ENCODE measurements around the gene TMEM165.

GRCh38 chr4:55069065-55069669, 56.2 kb downstream of the KDR start:
- PRO-cap, 3 experiments: no peak in any of the 3 experiments
- RRBS: no CpG with 5 or more reads among the region's 6 CpGs

- PRO-cap, 3 experiments: no peak in any of the 3 experiments
- RRBS: no CpG with 5 or more reads among the region's 5 CpGs
Measured at GRCh38 chr4:55118556-55118839, 6.9 kb downstream of the KDR start.

DNA sequence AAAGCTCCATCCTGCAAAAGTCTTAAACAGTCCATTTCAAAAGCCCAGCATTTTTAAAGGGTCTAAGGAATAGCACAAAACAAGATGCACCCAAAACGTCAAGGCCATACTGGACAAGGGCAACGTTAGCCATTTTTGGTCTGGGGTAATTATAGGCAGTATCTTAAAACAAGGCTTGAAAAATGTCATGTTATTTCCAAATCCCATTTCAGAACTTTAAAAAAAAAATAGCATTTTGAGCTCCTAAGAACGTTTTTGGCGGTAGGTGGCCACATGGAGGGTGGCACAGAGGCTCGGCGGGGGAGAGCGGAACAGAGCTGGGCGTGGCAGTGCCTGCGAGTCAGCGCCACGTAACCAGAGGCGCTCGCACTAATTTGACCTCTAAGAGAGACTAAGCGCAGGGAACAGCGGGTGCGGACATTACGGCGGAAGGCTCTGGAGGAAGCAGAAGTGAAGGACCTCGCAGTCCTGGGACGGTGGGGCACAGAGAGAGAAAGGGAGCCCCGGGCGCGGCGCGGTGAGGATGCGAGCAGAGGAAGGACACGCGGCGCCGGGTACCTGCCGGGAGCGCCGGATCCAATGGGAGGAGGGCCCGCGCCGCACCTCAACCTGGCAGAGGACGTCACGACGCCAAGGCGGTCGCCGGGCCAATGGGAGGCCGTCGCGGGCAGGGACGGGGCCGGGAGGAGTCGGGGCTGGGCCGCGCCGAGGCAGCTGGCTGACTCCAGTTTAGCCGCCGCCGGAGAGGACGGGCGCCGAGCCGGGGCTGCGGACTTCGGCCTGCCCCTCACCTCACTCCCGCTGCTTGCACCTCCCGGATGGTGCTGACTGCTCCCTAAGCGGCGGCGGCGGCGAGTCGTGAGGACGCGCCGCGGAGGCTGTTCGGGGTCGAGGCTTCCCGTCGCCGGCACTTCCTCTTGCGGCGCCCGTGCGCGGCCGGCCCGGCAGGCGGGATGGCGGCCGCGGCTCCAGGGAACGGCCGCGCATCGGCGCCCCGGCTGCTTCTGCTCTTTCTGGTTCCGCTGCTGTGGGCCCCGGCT, at the start of gene TMEM165:
TSS of gene TMEM165 (plus strand) at position 721 of the 1,040 bp plus-strand sequence.
- PRO-cap, 3 experiments: peak in 3 of 3 experiments; most common plus-strand start position 423 of the sequence (in 2); most common minus-strand start position 581 of the sequence (in 3)
- RRBS: 2% methylated on average over 50 of the region's 96 CpGs

GRCh38 chr4:55397553-55398422, 2.0 kb downstream of the TMEM165 start:
- PRO-cap, 3 experiments: peak in 2 of 3 experiments; most common plus-strand start chr4:55398310 (in 1); most common minus-strand start chr4:55398136 (in 2)
- RRBS: no CpG with 5 or more reads among the region's 16 CpGs

GRCh38 chr4:55417691-55418101, 21.9 kb downstream of the TMEM165 start:
- PRO-cap, 3 experiments: no peak in any of the 3 experiments
- RRBS: no CpG with 5 or more reads among the region's 5 CpGs

- PRO-cap, 3 experiments: no peak in any of the 3 experiments
- RRBS: no CpG with 5 or more reads among the region's 9 CpGs
Measured at GRCh38 chr4:55431085-55432200, 35.7 kb downstream of the TMEM165 start.

DNA sequence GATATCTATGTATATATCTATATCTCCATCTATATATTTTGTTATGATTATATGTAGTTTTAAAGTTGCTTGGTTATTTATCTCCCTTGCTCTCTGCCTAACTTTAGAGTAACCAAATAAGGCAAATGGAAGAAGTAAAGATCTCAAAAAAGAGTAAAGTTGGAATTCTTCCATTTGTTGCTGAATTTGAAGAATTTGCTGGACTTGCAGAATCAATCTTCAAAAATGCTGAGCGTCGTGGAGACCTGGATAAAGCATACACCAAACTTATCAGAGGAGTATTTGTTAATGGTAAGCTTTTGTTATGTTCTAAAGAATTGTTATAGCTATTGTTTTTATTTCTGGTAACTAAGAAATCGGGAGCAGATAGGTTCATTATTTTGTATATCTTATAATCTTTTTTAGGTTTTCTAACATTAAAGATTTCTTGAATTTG, 43.2 kb downstream of the EXOC1 start:
- PRO-cap, 3 experiments: no peak in any of the 3 experiments
- RRBS: no CpG with 5 or more reads among the region's 3 CpGs

DNA sequence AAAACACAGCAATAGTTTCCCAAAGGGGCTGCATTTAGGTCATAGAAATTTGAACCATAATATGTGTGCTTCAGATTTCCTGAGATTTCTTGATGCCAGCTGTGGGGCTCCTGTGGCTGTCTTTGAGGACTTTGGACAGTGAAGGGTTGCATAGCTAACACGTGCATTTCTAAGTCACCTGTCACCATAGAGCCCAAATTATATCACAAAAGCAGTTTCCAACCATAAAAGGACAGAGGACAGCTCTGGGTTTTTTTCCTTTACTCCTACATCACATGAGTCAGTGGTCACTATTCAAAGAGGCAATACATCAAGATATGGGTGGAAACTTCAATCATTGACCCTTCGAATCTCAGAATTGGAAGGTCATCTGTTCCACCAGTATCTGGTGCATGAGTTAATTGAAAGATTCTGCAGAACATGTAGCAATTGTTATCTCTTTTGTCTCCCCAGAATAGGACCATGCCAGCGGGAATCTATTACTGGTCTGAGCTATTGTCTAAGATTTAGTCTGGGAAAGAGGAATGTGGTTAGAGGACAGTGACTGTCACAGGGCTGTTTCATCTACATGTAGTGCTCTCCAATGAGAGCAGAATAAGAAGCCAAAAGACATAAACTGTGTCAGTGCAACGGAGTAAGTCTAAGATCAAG, 133.5 kb downstream of the AASDH start:
- PRO-cap, 3 experiments: no peak in any of the 3 experiments
- RRBS: no CpG with 5 or more reads among the region's 4 CpGs

GRCh38 chr4:56388088-56388542, 824 bp upstream of the AASDH start:
- PRO-cap, 3 experiments: no peak in any of the 3 experiments
- RRBS: no CpG with 5 or more reads among the region's 10 CpGs

- PRO-cap, 3 experiments: no peak in any of the 3 experiments
- RRBS: no CpG with 5 or more reads among the region's 10 CpGs
Measured at GRCh38 chr4:56462584-56463192, 4.7 kb upstream of the SRP72 start.

- PRO-cap, 3 experiments: no peak in any of the 3 experiments
- RRBS: no CpG with 5 or more reads among the region's 3 CpGs
Measured at GRCh38 chr4:56491246-56491739, 14.3 kb upstream of the ARL9 start.

DNA sequence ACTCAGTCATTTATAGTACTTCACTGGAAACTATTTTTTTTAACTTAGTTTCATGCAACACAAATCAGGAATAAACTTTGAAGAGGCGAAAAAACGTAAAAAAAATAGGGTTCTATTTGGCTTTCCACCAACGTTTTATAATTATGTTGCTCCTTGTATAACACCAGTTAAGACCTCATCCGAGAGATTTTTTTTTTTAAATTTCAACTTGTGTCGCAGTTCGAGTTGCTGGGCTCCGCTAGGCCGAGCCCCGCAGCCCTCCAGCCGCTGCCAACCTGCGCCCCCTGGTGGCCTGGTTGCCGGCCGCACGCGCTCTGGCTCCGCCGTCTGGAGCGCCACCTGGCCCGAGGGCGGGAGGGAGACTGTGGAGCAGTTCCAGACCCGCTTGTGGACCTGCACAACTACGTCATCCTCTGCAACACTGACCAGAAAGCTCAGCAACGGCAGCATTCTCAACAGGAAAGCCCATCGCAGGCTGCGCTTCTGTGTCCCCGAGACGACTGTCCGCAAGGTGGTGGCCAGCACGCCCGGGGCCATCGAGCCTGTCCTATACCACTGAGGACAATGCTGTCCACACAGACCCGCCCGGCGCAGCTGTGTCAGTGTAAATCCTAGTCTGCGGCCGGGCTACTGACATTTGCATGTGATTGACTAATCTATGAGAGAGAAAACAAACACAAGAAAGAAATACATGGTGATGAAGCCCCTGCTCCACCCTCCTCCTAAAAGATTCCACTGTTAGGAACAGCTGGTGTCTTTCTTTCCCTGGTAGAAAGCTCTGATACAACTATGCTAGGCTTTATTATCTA, 14.2 kb downstream of the THEGL start:
- PRO-cap, 3 experiments: no peak in any of the 3 experiments
- RRBS: 5% methylated on average over 4 of the region's 36 CpGs

GRCh38 chr4:56929851-56930817, 22.4 kb downstream of the REST start:
- PRO-cap, 3 experiments: no peak in any of the 3 experiments
- RRBS: no CpG with 5 or more reads among the region's 10 CpGs

DNA sequence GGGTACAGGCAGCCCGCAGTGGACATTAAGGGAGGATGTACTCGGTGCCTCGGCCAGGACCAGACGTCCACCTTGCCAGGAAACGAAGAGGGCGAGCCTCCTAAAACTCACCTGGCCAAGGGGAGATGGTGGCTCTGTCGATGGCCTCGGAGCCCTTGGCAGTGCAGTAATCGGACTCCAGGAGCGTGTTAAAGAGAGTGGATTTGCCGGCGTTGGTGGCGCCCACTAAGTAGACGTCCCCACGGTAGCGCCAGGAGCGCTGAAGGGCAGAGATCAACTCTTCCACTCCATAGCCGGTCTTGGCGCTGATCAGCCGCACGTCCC, 1.1 kb downstream of the NOA1 start:
- PRO-cap, 3 experiments: no peak in any of the 3 experiments
- RRBS: 4% methylated on average over 5 of the region's 21 CpGs

DNA sequence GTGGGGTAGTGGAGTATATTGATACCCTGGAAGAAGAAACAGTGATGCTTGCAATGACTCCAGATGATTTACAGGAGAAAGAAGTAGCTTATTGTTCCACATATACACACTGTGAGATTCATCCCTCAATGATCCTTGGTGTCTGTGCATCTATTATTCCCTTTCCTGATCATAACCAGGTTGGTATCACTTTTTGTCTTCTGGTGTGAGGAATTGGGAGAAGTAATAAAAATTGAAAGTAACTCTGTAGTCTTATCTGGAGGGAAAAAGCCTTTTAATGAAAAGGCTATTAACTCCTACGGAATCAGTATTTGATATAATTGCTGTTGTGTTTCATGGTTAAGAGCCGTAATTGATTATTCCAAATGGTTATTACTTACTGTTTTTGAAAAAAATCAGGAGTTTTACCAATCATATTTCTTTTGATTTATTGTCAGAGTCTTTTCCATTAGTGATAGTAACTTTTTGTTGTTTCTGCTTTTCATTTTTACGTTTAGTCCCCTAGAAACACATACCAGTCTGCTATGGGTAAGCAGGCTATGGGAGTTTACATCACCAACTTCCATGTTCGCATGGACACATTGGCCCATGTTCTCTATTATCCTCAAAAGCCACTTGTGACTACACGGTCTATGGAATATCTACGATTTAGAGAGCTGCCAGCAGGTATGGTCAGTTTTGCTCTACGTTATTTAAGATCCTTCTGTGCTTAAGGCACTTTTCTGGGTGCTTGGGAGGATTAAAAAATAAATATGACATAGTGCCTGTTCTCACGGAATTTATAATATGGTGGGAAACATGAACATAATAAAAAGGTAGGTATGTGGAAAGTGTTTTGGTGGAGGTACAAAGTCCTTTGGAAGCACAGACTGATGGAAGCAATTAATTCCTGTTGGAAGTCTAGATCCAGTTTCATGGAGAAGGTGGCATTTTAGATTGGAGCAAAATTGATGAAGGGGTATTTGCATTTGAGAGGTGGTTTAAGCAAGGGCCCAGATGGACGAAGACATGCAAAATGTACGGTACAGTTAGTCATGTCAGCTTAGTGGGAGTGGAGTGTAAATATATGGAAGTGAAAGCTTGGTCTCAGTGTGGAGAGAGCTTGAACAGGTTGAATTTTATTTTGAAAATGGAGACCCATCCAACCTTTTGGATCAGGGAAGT, 38.7 kb downstream of the POLR2B start:
- PRO-cap, 3 experiments: no peak in any of the 3 experiments
- RRBS: no CpG with 5 or more reads among the region's 10 CpGs

- PRO-cap, 3 experiments: no peak in any of the 3 experiments
- RRBS: no CpG with 5 or more reads among the region's 3 CpGs
Measured at GRCh38 chr4:57090027-57090565, 20.1 kb downstream of the IGFBP7 start.

DNA sequence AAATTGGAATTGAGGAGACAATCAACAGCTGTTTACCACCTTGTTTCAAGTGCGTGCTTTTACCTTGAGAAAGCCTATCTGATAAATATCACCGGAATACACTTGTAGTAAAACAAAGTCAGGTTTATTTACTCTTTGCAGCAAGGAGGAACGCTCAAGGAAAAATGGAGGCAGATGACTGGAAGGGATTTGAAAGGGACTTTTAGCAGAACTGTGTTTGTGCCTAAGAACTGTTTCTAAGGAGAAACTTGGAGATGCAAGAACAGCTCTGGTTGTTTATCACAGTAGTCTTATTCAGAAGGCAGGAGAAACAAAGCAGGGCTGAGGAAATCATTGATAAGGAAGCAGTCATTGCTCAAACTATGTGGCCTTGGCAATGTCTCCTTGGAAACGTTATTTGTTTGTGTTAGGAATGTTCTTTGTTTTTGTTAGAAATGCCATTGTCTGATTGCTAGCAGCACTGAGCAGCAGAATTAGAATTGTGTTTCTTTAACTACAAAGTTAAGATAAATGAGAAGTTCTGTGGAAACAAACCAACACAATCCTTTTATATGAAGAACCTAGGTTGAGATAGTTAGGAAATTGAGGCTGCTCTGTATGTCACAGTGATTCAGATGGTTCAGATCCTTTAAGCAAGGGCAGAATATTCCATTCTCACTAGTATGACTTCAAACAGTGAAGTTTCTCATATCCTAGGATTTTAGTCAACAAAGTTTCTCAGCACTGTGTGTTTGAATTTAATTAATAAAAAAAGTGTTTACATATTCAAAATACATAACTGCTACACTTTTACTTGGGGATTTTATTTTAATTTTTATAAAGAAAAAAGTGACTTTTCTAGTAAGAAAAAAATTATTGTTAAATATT, 1191.3 kb upstream of the IGFBP7 start:
- PRO-cap, 3 experiments: no peak in any of the 3 experiments
- RRBS: no CpG with 5 or more reads among the region's 4 CpGs

DNA sequence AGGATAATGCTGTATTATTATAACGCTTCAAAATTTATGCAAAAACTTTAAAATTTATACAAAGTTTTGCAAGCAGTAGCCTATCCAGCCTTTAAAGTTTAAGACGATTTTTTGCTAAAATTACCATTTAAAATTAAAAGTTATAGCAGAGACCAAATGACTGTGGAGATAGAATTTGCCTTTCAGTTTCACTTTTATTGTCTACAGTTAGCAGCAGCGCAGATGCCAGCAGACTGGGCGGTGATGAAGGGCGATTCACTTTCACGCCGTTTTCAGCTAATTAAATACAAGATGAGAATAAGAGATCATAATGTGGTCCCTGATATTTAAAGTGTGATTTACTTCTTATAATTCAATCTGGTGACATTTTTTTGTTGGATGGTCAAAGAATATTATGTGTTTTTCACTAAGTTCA, 1381.5 kb upstream of the ADGRL3 start:
- PRO-cap, 3 experiments: no peak in any of the 3 experiments
- RRBS: no CpG with 5 or more reads among the region's 7 CpGs

GRCh38 chr4:60556851-60557050, 643.4 kb upstream of the ADGRL3 start:
- PRO-cap, 3 experiments: no peak in any of the 3 experiments

DNA sequence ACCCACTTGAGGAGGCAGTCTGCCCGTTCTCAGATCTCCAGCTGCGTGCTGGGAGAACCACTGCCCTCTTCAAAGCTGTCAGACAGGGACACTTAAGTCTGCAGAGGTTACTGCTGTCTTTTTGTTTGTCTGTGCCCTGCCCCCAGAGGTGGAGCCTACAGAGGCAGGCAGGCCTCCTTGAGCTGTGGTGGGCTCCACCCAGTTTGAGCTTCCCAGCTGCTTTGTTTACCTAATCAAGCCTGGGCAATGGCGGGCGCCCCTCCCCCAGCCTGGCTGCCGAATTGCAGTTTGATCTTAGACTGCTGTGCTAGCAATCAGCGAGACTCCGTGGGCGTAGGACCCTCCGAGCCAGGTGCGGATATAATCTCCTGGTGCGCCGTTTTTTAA, 446.5 kb downstream of the ADGRL3 start:
- PRO-cap, 3 experiments: no peak in any of the 3 experiments
- RRBS: no CpG with 5 or more reads among the region's 12 CpGs